Skeletal muscle satellite cell (primary cell): ENCODE measurements around a stretch of chr10.

GRCh38 chr10:21173758-21174742 is 276.9 kb upstream of the NEBL start:
- CAGE, long polyA plus RNA: no peak

- CAGE, long polyA plus RNA: no peak
Measured at GRCh38 chr10:21497128-21497640, 28.3 kb downstream of the SKIDA1 start.

DNA sequence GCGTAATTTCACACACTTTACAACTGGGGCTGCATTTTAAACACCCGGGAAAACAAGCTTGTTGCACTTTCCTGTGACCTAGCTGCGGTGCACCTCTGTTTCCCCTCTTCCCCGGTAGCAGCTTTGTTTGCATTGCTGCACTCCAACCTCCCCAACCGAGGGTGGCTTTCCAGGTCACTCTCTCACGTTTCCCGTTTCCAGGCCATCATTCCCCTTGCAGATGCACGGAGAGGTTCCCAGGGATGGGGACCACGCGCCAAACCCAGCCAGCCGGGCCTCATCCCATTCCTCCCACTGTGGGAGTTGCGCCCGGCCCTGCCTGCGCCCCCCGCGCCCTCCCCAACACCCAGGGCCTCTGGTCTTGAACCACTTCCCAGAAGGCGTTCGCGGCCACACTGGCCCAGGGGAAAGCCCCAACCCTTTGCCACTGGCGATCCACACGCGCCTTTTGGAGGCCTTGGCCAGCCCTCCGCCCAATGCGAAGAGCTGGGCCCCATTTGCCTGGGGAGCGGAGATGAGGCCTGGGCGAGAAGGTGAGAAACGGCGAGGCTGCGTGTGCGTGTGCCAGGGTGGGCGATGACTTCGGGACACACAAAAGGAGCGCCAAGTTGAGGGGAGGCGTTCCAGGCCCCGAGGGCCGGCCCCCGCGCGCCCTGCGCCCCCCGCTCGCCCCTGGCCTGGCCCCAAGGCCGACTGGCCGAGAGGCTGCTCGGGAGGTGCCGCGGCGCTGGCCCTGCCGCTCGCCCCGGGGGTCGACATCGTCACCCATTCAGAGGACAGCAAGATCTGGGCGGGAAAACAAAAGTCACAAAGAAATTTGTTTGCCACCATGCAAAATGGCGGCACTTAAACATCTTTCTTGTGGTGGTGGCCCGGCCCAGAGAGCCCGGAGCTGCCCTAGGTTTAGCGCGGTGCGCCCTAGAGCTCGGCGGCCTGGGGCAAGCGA is 15.9 kb downstream of the SKIDA1 start:
- CAGE, long polyA plus RNA: no peak

- CAGE, long polyA plus RNA: no peak
Measured at GRCh38 chr10:21526213-21526949, 899 bp upstream of the SKIDA1 start.

DNA sequence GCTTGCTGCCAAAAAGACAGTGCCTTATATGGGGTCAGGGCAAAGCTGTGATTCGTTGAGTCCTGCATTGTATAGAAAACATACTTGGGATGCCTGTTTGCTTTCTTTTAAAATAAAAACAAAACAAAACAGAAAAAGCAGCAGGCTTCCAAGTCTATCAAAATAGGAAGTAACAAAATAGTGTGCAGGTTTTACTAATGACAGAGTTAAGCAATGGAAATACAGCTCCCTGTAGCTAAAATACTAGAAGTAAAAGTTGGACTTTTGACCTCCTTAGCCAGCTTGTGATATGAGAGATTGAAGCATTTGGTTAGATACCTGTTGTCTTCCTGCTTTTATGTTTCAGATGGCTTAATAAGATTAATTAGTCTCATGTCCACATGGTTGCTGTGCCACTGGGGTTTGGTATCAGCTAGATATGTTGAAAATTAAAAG is 190.9 kb downstream of the MLLT10 start:
- CAGE, long polyA plus RNA: no peak

- CAGE, long polyA plus RNA: no peak
Measured at GRCh38 chr10:21745911-21746604, 212.0 kb downstream of the MLLT10 start.

DNA sequence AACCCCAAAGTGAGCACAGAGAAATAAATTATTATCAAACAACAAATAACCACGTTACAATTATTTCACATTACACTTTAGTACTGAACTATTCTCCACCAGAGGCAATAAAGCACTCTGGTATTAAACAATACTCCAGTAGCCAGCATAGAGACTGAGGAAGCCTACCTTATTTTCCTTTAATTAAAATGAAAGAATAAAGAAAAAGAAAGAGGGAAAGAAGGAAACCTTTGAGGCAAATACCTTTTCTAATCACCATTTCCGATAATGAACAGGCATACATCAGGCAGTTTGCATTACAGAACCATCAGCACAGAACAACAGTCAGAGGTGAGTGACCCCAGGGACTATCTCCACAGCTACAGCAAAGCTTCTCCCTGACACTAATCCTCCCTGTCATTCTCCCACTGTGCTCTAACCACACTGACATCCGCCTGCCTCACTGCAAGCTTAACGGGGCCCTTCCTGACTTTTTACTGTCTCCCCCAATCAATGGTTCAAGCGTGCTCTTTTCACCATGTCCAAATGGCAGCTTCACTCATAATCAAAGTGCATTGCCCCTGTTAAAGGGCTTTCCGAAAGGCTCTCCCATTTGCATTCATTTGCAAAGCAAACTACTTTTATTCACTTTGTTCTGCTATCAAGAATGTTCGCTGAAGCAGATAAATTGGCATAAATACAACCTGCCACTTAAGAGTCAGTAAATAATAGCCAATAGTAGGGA is 196.4 kb downstream of the DNAJC1 start:
- CAGE, long polyA plus RNA: no peak

- CAGE, long polyA plus RNA: no peak
Measured at GRCh38 chr10:21928144-21928824, 75.2 kb downstream of the DNAJC1 start.

GRCh38 chr10:22230860-22231169 is 13.0 kb upstream of the EBLN1 start:
- CAGE, long polyA plus RNA: no peak

- CAGE, long polyA plus RNA: no peak
Measured at GRCh38 chr10:22246627-22247564, 29.1 kb upstream of the EBLN1 start.

DNA sequence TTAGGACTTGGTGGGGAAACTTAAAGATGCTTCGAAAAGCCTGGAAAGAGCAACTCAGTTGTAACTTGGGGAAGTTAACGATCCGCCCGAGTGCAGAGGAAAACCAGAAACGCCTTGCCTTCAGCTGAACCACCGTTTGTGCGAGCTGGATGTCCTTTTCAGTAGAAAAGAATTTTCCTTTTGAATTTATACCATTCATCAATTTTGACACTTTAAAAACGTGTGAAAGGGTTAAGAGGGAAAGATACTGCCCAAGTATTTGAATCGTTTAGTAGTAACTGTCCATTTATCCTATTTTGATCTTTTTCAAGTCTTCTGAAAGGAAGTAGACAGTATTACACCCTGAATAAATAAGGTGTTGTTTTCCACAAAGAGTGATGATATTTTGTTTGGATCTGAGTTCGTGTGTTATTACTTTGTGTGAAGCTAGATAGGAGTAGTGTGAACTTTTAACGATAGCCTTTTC is 931 bp upstream of the BMI1 start:
- CAGE, long polyA plus RNA: no peak

- CAGE, long polyA plus RNA: no peak
Measured at GRCh38 chr10:22339946-22340194, 5.4 kb upstream of the SPAG6 start.

GRCh38 chr10:22475671-22476629 is 130.7 kb downstream of the SPAG6 start:
- CAGE, long polyA plus RNA: no peak

DNA sequence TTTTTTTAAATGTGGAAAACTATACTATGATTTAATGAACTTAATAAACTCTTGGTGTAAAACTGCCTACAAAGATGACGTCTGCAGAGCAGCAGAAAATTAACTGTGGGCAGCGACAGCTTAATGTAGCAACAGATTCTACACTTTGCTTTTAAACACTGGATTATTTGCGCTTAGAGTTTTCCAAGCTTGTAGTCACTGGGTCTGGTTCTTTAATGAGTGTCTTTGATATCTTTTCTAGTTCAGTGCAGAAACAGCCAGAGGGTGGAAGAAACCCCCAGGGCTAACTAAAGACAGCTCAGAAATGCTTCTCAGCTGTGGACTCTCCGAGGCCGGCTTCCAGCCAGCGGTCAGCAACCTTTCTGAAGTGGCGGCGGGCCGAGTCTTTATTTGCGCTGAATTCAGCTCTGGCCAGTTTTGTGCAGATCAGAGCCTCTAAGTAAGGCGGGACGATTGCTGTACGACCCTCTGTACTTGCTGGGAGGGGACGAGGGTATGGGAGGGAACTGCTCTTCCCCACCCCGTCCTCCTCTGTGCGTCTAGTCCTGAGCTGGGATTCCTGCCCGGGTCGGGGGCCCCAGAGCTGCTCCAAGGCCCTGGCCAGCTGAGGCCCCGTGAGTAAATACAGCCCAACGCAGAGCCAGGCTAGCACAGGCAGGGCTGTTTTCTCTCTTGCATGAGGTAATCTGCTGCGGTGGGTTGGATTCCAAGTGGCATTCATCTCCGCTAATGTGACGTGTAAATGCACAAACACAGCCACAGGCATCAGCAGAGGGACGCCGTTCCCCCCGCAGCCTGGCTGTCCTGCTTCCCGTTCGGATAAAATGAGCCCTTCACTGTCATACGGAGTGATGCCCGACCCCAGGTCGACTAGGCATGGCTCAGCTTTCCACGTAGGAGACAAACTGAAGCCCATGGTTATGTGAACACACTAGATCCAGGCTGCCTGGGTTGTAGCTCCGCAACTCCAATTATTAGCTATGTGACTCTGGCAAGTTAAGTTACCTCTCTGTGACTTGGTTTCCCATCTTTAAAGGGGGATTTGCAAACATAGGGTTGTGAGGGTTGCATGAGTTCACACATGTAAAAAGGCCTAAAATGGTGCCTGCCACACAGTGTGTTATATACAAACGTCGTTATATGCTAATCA is 159.7 kb downstream of the PIP4K2A start:
- CAGE, long polyA plus RNA: no peak

- CAGE, long polyA plus RNA: no peak
Measured at GRCh38 chr10:22609563-22610377, 104.6 kb downstream of the PIP4K2A start.

DNA sequence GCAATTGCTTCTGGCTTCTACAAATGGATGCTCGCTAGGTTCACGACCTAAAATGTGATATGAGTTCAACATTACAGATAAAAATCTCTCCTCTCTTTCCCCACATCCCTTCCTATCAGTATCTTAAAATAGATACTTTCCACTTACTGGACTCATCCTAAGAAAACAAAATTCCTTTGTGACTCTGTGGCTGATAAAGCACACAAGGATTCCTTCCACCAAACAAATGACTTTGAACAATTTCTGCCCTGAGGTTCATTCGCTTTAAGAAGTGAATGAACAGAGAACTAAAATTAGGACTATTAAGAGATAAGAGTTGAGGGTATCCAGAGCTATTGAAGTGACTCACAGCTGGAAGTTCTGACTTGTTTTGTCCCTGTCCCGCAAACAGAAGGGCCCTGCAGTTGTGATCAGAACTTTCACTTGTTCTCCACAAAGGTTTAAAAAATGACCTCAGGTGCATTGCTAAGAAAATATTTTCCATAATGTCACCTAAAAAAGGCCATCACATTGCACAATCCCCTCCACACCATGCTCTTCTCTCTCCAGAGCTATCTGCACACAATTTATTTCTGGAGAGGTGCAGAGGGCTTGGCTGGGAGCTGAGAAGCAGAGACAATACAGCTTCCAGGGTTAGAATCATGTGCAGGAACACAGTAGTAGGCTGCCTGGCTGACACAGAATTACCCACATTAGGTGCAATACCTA is 96.1 kb downstream of the PIP4K2A start:
- CAGE, long polyA plus RNA: no peak

DNA sequence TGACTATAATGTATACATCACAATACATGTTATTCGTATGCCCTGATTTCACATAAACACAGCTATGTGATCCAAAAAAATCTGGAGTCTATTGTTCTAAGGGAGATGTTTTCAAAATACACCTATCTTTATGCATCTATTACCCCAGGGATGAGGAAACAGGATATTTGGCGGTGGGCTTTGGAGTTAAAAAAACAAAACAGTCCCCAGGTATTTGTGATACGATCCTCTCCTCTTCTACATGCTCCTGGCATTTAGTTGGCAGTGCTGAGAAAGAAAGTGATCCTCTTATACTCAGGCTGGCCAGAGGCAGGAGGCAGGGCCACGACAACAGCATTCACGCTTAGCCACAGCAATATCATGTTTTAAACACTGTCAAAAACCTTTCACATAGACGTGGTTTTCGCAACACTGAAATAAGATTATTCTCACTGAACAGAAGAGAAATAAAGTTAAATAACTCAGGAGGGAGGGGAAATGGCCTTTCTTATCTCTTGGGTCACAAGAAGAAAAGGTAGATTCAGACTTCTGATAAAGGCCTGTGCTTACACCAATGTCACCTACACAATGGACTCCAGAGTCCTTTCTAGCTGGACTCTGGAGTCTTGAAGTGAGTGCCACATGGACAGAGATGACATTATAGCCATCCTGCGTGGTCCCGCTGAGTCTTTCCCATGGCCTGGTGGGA is 88.8 kb downstream of the PIP4K2A start:
- CAGE, long polyA plus RNA: no peak

GRCh38 chr10:22682351-22683047 is 31.9 kb downstream of the PIP4K2A start:
- CAGE, long polyA plus RNA: no peak

- CAGE, long polyA plus RNA: no peak
Measured at GRCh38 chr10:22708196-22709468, 5.7 kb downstream of the PIP4K2A start.

DNA sequence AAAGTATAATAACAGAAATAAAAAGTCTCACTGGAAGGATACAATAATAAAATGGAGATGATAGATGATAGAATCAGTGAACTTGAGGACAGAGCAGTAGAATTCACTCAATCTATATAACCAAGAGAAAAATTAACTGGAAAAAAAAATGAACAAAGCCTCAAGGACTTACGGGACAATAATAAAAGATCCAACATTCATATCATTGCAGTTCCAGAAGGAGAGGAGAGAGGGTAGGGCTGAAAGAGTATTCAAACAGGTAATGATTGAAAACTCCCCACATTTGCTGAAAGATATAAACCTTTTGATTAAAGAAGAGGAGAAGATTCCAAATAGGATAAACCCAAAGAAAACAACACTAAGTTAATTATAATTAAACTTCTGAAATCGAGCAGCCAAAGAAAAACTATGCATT is 71.7 kb upstream of the MSRB2 start:
- CAGE, long polyA plus RNA: no peak